Neuron (in vitro differentiated cells): ENCODE measurements around a stretch of chr10.

DNA sequence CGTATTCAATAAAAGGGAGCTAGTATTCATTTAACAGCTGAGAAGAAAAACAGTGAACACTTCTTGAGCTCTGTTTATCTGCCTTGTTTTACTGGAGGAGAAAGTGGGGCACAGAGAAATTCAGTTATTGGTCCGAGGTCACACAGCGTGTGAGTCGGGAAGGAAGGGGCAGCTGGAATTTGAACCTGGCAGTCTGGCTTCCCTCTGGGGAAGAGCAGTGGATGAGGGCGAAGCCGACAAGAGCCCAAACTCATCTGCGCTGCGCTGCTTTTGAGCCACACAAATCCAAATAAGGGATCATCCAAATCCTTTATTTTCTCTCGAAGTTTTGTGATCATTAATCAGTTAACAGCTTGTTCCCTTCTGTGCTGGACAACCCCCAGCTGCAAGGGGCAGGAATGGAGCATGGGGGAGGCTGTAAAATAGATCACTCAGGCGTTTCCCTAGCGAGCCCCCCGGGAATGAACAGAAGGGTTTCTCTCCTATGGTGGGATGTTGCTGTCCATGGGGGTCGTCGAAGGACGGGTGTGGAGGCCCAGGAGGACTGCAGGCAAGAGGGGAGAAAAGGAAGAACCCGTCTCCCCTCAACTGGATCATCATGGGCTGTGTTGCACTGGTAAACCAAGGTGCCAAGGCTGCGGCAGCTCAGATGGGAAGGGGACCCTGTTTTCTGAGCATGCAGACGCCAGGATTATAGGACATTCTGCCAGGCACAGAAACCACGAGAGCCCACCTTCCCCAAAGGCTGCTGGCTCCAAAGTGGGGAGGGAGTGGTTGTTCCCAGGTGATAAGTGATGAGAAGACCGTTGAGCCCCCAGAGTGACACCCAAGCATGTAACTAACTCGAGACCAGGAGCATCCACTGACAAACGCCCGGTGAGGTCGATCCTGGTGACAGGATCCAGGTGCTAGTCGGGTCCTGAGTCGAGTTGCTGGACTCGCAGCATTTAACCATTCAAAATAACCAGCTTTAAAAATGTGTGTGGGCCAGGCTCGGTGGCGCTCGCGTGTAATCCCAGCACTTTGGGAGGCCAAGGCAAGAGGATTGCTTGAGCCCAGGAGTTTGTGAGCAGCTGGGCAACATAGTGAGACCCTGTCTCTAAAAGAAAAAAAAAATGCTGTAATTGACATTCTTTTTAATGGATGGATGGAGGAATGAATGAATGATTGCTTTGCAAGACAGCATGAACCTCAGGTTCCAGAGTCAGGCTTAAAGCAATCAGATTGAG, 23.2 kb upstream of the PFKFB3 start:
- PRO-cap, result no peak

DNA sequence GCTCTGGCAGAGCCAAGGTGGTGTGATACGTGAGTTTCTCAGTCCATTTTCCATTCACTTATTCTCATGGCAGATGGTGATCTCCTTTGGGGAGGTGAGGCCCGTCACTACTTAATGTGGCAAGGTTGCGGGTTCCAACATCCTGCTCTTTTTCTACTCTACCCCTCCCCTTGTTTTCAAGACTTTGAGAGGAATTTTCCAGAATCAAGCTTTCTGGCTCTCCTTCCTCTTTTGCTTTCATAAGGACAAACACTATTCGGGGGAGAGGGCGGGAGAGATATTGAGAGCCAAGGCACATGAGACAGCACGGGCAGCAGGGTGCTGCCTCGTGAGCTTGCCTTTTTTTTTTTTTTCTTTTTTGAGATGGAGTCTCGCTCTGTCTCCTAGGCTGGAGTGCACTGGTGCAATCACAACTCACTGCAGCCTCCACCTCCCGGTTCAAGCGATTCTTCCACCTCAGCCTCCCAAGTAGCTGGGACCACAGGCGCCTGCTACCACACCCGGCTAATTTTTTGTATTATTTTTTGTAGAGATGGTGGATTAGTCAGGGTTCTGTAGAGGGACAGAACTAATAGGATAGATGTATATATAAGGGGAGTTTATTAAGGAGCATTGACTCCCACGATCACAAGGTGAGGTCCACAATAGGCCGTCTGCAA, 6.8 kb upstream of the PFKFB3 start:
- PRO-cap, result no peak

DNA sequence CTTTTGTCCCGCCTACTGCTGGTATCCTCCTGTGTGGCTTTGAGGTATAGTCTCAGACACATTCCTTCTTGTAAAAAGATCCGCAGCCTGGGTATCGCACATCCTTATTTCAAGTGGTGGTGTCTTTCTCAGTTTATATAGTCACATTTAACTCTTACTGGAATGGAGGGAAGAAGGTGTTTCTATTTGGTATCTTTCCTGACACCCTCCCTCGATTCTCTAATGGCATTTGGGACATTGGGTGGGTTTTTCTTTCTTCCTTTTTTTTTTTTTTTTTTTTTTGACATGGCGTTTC, 2.3 kb downstream of the PFKFB3 start:
- PRO-cap, result no peak

- PRO-cap, result no peak
These were observed 44.1 kb downstream of the PFKFB3 start for GRCh38 chr10:6246736-6247308.

GRCh38 chr10:6299850-6300987, 97.5 kb downstream of the PFKFB3 start:
- PRO-cap, result no peak

DNA sequence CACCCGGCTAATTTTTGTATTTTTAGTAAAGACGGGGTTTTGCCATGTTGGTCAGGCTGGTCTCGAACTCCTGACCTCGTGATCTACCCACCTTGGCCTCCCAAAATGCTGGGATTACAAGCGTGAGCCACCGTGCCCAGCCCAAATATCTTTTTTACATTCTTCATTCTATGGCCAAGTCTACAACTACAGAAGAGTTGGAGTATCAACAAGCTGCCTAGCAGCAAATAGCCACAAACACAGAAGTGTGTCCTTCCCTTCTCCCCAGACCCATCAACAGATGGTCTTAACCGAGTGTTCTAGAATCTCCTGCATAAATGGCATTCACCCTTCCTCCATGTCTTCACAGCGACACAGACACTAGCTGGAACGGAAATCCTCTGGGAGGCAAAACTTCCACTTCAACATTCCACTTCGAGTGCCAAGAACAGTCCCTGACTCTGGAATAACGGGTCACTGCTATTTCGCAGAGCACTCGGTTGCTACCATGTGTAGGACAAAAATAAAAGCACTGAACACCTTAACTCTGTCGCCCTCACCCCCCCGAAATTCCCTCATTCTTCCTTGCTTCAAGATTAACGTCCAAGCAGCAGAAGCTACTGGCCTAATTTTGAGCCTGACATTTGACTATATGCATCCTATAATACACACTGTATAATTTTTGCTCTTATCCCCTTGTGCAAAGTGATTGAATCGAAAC, 65.2 kb downstream of the SFMBT2 start:
- PRO-cap, result no peak

DNA sequence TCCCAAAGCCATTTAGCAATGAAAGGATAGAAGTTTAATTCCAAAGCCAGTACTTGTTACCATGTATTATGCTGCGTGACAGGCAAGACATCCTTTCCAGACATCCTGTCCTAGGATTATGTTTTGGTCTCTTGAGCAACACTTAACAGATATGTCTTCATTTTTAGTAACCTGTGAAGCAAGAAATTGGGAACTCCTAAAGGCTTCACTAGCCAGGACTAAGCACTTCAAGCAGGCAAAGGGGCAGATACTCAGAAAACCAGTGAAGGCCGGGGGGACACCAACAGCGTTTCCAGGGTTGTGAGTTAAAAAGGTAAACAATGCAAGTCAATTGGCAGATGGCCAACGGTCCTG, 77.5 kb upstream of the SFMBT2 start:
- PRO-cap, result no peak

- PRO-cap, result no peak
These were observed 549 bp upstream of the ITIH5 start for GRCh38 chr10:7667098-7667931.

DNA sequence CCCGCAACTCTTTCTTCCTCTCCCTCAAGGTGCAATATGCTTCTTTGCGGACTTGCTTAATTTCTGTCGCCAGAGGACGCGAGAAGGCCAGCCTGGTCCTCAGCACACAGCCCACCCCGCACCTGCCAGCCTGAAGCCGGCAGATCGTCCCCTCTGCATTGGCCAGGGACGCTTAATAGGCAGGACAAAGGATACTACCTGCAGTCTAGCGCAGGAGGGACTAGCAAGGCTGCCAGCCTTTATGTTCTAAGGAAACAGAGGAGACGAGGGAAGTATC, 1.1 kb upstream of the ITIH5 start:
- PRO-cap, result no peak

DNA sequence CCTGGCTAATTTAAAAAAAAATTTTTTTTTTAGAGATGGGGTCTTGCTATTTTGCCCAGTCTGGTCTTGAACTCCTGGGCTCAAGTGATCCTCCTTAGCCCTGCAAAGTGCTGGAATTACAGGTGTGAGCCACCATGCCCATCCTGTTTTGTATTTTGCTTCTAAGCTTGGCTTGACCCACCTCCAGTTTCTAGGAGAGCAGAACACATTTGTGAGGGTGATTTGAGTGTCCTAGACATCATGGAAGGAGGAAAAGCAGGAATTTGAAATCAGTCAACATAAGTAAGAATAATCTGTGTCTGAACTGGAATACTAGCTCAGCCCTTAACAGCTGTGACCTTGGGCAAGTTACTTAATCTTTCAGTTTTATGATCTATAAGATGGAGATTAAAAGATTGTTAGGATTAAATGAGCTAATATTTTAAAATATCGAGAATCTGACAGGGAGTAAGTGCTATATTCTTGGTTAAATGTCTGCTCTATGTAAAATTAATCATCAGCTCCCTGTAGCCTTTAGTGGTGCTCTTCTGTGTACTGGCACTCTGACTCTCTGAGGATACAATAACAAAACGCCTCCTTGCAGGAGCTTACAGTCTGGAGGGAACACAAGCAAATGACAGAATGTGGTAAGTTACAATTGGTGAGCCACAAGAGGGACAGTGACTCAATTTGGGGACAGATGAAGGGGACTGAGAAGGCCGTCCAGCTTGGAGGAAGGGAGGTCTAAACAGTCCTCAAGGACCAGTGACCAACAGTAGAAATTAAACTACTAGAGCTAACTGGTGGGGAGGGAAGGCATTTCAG, 9.1 kb upstream of the TAF3 start:
- PRO-cap, result no peak

DNA sequence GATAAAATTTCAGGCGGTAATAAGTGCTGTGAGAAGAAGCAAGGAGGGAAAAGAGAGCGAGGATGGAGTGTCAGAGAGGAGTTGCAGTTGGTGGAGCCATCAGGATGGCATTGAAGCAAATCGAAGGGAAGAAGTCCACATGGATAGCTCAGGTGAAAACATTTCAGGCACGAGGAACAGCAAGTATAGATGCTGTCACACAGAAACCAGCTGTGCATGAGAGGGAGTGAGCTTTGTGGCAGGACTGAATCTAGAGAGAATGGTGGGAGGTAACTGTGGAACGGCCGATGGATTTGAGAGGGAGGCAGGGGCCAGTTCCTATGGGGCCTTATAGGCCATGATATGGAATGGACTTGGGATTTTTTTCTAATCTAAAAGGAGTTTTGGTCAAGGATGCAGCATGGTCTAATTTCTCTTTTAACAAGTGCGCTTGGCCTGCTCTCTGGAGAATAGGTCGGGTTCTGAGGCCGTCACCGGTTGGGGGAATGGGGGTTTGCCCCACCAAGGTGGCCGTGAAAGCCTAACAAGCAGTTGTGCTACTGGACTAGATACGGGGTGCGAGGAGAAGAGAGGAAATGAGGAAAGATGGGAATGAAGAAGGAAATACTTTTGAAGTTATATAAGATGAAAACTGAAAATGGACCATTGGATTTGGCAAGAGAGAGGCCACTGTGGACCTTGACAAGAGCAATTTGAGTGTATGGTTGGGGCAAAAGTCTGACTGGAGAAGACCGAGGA, 99.0 kb downstream of the TAF3 start:
- PRO-cap, result no peak

DNA sequence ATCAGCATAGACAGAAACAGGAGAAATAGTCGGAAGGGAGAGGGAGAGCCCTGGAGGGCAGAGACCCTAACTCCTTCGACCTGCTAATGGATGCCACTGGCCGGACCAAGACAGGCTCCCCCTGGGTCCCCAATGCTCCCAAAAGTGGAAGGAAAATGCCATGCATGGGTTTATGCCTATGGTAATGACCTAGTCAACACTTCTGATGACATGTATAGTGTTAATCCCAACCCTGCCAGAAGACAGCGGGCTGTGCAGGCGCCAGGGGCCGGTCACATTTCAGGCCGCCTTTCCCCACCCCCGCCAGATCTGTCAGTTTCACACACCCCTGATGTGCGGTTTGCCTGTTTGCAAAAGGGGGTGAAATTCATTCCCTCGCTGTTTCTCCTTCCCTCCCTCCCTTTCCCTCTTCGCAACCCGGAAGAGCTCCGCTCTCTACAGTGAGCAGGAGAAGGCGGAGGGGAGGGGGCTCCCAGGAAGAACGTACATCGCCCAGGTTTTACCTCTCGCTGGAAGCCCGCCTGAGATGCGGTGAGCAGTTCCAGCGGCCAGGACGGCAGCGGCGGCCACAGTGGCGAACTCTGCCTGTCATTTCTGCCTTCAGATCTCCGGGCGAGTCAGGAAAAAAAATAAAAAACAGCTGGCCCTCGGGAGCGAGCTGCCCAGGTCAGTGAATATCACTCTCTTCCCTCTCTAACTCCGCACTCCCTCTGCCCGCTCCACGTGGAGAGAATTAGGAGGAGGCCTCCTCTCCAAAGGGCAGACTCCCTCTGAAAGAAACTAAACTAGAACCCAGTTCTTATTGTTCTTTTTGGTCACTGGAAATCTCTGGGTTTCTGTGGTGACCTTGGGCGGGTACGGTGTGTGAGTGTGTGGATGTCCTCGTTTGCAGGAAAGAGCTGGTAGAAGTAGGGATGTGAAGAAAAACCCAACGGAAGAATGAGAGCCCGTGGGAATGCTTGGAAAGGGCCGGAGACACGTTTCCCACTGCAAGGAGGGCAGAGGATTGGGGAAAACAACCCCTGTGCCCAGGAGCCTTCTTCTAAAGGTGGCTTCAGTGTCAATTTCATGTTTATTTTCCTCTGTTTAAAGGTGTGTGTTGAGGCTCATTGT, 9.3 kb upstream of the GATA3 start:
- PRO-cap, result no peak

DNA sequence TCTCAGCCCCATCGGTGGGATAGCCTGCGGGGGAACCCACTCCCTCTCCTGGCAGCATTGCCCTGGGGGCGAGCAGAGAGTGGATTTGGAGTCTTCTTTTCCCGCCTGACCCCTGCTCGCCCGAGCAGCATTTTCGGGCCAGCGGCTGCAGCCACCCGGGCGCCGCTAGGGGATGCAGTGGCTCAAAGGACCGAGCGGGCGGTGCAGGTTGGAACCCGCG, 1.3 kb upstream of the GATA3 start:
- PRO-cap, result bidirectional peak, plus-strand start outside the sequence, minus-strand start at position 179 of the sequence

- PRO-cap, result no peak
These were observed 9.4 kb downstream of the GATA3 start for GRCh38 chr10:8063906-8064348.

DNA sequence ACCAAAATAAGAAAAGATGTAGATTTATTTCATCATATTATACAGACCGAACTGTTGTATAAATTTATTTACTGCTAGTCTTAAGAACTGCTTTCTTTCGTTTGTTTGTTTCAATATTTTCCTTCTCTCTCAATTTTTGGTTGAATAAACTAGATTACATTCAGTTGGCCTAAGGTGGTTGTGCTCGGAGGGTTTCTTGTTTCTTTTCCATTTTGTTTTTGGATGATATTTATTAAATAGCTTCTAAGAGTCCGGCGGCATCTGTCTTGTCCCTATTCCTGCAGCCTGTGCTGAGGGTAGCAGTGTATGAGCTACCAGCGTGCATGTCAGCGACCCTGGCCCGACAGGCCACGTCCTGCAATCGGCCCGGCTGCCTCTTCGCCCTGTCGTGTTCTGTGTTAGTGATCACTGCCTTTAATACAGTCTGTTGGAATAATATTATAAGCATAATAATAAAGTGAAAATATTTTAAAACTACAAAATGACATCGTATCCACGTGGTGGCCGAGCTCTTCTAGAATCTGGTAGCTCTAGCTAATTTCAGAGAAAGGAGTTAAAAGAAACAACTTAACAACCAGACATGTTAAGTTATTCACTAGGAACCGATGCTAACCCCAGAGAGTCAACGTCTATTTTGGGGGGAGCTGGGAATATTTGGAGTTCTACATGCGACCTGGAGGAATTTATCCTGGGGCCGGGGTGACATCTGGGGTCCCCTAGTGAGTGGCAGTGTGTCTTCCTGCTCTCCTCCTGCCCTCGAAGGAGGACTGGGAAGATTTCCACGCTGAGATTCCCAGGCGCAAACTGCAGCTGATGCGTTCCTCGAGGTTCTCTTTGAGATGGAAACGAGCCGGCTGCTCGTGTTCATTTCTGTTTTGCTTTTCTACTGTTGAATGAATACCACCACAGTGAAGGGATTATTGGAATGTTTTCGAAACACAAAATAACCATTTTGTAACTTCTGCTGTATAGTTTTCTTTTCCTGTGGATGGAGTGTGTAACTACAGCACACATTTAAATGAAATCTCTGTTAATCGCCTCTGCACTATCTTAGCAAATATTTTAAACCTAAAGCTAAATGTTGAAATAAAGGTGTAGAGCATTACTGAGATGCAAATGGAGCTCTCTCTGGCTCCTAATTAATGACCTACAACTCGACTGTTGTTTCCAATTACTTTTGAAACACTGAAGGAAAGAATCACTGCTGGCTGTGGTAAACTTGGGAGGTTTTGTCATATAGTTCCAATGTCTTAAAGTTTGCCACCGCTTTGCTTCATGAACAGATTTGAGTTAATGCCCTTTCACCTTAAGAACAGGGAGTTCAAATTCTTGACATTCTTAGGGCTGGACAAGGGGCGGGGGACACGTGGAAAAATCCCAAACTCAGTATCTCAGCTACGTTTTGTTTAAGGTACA, 20.7 kb downstream of the GATA3 start:
- PRO-cap, result no peak

- PRO-cap, result no peak
These were observed 399.0 kb downstream of the GATA3 start for GRCh38 chr10:8453543-8453906.

GRCh38 chr10:8969910-8970458, 915.5 kb downstream of the GATA3 start:
- PRO-cap, result no peak

GRCh38 chr10:9755934-9756224, 1261.8 kb upstream of the CELF2 start:
- PRO-cap, result no peak

DNA sequence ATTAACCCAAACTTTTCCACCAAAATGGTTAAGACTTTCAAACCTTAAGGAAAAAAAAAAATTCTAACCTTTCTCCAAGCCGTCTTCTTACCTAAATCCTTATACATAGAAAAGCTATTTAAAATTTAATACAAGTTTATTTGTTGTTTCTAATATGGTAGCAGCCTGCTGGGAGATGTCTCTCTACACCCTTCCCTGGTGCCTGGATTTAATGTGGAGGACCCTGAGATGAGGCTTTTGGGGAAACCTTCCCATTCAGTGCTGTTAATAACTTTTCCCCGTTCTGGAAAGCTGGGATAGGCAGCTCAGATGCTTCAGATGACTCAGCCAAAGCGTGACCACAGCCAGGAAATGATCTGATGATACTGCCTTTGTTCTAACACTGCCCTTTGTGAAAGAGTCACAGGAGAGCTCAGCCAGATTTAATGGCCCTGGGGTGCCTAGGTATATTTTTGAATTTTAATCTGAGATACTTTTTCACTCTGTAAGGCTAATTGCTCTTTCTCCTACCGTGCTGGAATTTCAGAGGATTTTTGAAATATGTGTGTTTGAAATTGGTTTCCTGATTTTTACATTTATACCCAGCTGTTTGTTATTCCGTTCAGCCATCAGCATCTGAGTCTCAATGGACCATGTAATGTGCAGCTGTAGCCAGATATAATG, 17.6 kb downstream of the CELF2 start:
- PRO-cap, result no peak

- PRO-cap, result no peak
These were observed 44.6 kb downstream of the CELF2 start for GRCh38 chr10:11062192-11062843.